ENCODE measurements around a stretch of chr12.

GRCh38 chr12:2075924-2076853 is 23.4 kb downstream of the CACNA1C start:
- RRBS, result no CpG with 5 or more reads among the region's 18 CpGs

- RRBS, result no CpG with 5 or more reads among the region's 20 CpGs
Observed at GRCh38 chr12:2163499-2164438, 111.0 kb downstream of the CACNA1C start.

DNA sequence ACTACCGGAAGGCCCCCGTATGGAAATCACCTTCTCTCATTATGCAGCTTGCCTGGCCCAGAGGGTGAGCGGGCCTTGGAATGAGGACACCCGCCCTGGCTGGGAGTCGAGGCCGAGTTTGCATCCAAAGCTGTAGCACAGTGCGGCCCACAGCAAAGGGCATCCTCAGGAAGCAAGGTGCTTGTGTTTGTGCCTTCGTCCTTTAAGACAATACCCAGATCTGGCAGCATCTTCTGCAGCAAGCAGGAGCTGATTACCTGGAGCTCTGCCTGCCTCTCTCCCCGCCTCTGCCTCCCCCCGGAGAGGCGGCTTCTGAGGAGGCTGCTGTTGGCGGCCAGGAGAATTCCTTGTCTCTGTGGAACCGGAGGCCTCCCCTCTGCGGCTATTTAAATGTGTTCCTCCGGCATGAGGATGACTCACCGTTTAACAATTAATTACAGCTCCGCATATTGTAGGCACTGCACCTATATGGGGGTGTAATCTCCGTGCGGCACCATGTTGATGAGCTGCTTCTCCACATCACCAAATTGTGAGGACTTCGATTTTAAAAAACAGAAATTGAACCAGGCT is 145.3 kb downstream of the CACNA1C start:
- RRBS, result 89% methylated on average over 6 of the region's 20 CpGs

DNA sequence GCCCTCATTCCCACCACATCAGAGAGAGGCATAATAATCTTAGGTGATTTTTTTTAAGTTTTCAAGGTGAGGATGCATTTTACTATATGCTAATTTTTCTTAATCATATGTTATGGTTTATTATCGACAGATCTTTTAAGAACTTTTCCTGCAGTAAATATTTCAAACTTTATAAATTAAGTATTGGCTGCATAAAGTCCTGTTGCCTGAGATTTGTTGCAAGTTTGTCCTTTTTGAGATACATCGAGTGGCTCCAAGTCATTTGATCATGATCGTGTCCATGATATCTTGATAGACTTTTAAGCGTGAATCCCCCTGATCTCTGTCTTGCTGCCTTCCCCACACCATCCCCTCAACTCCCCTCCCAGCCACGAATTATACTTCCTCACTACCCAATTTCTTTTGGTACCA is 146.0 kb downstream of the CACNA1C start:
- RRBS, result no CpG with 5 or more reads among the region's 5 CpGs

GRCh38 chr12:2490767-2491340 is 303.9 kb upstream of the FKBP4 start:
- RRBS, result no CpG with 5 or more reads among the region's 6 CpGs

GRCh38 chr12:2679010-2679422 is 115.8 kb upstream of the FKBP4 start:
- RRBS, result no CpG with 5 or more reads among the region's 9 CpGs

GRCh38 chr12:2795608-2796221 is 945 bp downstream of the FKBP4 start:
- RRBS, result 2% methylated on average over 33 of the region's 61 CpGs

- RRBS, result 92% methylated on average over 6 of the region's 10 CpGs
Observed at GRCh38 chr12:2977601-2978167, 18.5 kb downstream of the TEAD4 start.

- RRBS, result no CpG with 5 or more reads among the region's 10 CpGs
Observed at GRCh38 chr12:3103772-3104444, 26.7 kb downstream of the TSPAN9 start.

GRCh38 chr12:3119674-3120881 is 42.9 kb downstream of the TSPAN9 start:
- RRBS, result no CpG with 5 or more reads among the region's 23 CpGs

GRCh38 chr12:3199883-3200980 is 123.1 kb downstream of the TSPAN9 start:
- RRBS, result 4% methylated on average over 71 of the region's 108 CpGs

- RRBS, result no CpG with 5 or more reads among the region's 2 CpGs
Observed at GRCh38 chr12:3213904-3214054, 136.6 kb downstream of the TSPAN9 start.

DNA sequence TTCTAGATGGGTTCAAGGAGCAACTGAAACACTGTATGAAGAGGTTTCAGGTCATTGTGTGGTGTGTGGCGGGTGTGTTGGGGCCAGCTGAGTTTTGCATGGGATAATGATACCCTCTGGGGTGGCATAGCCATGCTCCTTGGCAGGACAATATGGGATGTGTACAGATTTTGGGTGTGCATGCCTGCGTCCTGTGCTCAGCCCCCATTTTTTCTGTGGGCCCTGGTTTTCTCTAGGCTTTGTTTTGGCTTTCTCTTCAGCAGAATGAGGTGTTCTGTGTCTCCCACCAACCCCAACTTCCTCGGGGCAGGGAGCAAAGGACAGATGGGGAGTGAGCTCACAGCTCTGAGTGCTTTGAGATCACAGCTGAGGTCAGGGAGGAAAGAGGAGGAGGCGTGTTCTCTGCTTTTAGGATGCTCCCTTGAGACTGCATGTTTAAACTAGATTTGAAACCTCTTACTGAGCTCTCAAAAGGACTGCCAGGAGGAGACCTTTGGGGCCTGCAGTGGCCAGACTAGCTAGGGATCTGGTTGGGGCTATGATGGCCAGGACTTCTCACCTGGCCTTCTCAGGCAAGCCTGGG is 140.9 kb downstream of the TSPAN9 start:
- RRBS, result no CpG with 5 or more reads among the region's 4 CpGs

DNA sequence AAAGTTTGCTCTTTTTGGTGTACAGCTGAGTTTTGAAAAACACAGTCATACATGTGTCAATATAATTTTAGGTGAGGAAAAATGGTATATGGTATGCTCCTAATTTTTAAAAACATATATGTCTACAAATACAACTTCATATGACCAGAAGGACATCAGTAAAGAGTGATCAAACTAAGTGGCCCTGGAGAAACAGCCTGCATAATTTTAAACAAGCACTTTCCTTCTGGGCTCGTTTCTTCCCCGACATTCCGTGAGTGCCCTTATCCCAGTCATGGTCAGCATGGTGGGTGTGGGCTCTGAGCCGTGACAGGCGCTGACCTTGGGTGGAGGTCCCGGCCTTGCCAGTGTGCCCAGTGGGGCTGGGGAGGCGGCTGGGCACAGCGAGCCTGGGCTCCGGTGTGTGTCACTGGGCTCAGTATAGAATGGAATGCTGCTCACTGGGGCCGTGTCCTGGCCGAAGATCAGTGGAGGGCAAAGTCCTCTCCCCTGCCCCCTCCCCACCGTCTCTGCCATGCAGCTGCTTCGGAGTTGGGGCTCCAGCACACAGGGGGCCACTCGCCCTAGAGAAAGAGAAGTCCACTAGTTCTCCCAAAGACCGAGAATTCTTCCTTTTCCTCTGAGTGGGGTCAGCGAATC is 164.3 kb downstream of the TSPAN9 start:
- RRBS, result 93% methylated on average over 4 of the region's 16 CpGs

DNA sequence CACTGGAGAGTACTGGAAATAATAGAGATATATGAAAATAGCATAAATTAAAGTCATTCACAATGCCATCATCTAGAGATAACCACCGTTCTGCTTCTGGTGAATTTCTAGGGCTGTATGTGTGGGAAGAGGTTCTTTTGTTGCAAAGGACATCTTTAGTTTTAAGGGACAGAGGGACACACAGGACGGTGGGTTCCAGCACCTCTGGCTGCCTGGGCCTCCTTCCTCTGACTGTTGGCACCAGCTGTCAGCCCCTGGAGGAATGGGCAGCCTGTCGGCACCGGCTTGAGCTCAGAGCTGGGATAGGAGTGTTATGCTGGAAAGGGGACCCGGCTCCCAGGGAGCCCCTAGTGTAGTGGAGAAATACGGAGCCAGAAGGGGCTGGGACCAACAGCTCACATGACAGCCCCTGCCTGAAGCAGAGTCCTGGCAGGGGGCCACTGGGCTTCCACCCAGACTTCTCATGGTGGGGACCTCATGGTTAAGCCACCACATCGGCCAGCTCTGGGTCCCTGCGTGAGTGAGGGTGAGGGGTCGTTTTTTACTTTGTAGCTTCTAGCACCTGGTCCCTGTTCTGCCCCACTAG is 174.4 kb downstream of the TSPAN9 start:
- RRBS, result 100% methylated on average over 1 of the region's 9 CpGs

DNA sequence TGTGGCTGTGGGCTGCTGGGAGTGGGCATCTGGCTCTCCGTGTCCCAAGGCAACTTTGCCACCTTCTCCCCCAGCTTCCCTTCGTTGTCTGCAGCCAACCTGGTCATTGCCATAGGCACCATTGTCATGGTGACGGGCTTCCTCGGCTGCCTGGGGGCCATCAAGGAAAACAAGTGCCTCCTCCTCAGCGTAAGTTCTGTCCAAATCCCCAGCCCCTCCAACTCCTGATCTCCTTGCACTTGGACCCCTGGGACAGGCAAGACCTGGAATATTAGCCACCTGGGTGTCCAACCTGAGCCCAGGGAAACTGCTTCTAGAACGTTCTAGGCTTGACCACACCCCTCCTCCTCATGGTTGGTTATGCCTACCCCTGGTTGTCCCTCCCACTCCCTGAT is 201.2 kb downstream of the TSPAN9 start:
- RRBS, result no CpG with 5 or more reads among the region's 6 CpGs

DNA sequence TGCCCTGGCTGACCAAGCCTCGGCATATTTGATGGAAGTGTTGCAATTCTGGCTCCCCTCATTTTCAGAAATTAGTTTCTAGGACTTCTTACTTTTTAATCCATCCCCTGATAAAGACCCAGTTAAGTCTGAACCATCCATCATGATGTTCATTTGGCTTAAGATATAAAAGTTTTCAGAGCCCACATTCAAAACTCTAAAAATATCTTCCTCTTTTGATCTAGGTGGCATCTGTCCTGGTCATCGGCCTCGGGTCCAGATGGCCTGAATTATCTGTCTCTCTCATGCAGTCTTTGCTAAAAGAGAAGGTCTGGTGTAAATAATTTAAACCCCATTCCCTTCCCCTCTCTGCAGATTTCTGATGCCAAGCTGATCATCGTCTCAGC is 173.2 kb upstream of the PRMT8 start:
- RRBS, result no CpG with 5 or more reads among the region's 4 CpGs

DNA sequence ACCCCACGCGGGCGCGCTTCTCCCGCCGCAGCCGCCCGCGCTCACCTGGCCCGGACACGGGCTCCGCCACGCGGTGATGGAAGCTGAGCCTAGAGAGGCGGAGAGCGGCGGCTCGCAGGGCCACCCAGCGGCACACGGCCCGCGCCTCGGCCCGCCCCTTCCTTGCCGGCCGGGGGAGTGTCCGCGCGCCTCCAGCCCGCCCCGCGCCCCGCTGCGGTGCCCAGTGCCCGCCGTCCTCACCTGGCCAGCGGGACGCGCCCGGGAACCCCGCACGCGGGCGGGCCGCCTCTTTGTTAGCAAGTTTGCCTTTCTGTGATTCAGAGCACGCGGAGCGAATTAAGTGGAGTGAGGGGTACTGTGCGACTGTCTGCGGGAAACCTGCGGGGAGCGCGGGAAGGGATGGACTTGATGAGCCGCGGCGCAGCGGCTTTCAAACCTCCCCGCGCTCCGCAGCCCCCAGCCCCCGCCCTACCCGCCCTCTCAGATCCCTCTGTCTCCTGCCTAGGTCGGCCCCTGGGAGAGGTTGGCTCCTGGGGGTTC is 124.9 kb upstream of the PRMT8 start:
- RRBS, result 5% methylated on average over 23 of the region's 63 CpGs

DNA sequence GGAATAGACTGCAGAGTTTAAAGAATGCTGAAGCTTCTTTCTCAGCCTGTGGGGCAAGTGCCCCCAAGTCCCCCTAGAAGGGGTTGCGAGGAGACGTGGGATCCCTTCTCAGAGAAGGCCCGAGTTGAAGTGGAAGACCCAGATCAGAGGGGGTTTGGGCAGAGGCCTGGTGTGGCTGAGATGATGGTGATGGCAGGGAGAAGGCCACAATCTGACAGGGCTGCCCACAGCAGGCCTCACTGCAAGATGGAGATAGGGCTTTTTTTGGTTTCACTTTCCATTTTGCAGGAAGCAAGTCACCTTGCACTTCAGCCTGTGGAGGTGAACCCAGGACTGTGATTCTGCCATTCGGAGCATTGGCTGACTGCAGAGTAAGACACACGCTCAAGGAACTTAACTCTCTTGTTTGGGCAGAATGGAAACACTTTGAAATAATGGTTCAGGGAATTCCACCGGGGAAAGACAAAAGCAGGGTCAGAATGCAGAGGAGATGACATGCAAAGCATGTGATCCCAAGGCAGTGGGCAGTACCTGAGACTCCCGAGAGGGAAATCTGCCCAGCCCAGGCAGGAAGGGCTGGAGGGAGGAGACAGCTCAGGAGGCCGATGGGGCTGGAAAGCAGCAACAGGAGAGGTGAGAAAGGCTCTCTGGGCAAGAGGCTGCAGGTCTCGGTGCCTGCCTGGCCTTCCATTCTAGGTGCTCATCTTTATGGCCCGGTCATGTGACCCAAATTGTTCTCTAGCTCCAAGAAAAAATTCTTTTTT is 58.8 kb upstream of the PRMT8 start:
- RRBS, result no CpG with 5 or more reads among the region's 10 CpGs

DNA sequence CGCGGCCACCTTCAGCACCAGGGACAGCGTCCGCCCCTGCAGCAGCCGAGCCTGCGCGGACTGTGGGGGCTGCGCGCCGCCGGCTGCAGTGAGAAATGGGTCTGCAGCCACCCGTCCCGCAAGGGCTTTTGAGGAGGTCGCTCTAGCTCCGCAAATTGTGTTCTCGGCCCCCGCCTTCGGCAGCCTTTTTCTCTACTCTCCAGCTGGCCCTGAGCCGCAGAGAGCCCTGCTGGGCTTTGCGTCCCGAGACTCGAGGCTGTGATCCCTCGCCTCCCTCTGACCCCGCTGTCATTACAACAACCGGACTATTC is 1.3 kb downstream of the PRMT8 start:
- RRBS, result 4% methylated on average over 9 of the region's 25 CpGs